ENCODE results near the genes GPR6 and SLC16A10.

GRCh38 chr6:108590666-108591904 is 30.4 kb downstream of the FOXO3 start:
- PRO-cap, 2 experiments = peak in 1 of 2 experiments; most common plus-strand start chr6:108591558 (in 1)
- RAMPAGE, long total RNA, 5 experiments = no peak in any of the 5 experiments

DNA sequence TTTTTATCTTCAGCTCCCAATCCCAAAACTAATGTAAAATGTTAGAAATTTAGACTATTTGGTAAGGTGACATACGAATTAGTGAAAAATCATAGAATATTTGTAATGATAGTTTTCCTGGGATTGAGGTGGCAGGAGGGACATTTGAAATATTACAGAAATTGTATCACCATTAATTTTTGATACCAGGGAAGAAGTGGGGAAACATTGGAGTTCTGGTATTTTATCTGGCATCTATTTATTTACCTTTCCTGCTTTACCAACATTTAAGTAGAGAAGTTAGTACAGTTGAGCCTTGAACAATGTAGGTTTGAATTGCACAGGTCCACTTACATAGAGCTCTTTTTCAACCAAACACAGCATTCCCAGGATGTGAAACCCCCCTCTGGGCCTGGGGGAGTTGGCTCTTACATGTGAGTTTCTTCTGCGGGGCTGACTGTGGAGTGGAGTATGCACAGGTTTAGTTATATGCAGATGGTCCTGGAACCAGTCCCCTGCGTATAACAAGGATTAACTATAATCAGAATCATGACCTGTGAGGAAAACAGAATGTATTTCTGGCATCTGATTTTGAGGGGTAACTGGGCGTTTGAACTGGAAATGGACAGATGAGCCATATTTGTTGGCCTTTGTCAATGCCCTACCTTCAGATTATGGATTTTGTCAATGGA is 97.0 kb downstream of the FOXO3 start:
- PRO-cap, 2 experiments = no peak in any of the 2 experiments
- RAMPAGE, long total RNA, 5 experiments = no peak in any of the 5 experiments

DNA sequence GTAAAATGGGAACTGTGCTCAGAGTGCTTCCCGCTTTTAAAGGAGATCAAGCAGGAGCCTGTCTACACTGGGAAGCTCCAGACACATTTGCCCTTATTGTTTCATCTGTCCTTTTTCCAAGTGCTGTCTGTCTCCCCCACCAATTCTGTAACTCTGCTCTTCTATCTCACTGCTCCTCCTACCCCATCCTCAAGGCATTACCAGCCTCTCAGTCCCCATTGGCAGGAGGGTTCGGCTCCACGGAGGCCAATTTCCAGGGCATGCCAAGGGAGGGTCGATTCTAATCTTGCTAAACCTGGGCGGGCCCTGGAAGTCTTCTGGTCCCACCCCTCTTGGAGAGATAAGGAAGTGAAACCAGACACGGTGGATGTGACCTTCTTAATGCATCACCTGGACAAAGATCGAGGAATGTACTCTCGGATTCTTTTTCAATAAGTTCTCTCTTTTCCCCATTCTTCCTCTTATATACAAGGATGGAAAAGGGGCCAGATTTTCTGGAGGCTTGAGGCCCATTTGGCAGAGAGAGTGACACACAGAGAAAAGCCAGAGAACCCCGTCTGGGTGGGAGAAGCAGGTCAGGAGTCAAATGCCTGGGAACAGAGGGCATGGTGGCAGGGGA is 112.3 kb upstream of the ARMC2 start:
- PRO-cap, 2 experiments = no peak in any of the 2 experiments
- RAMPAGE, long total RNA, 5 experiments = no peak in any of the 5 experiments

GRCh38 chr6:108872132-108872818 is 24.1 kb downstream of the ARMC2 start:
- PRO-cap, 2 experiments = no peak in any of the 2 experiments
- RAMPAGE, long total RNA, 5 experiments = no peak in any of the 5 experiments

GRCh38 chr6:109087789-109088453 is 6.7 kb downstream of the SESN1 start:
- PRO-cap, 2 experiments = no peak in any of the 2 experiments
- RAMPAGE, long total RNA, 5 experiments = no peak in any of the 5 experiments

DNA sequence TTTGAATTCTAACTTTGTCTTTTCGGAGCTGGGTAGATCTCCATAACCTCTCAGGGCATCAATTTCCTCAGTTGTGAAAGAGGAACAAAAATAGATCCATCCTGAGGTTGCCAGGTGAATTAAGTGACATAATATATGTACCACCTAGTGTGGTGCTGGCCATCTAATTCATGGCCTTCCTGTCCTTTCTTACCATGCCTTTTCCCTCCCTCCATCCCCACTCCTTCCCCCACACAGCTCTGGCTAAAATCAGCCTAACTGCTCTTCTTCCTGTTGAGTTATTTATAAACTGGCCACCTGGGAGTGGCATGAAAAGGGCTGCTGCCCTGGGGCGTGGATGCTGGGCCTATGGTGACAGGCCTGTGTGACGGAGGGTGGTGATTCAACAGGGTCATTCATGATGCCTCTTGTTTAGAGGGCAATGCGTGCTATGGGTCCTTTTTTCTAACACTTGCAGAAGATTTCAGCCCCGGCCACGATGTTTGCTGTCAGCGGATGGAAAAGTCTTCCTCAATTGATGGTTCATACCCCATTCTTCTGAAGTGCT is 88.3 kb downstream of the CD164 start:
- PRO-cap, 2 experiments = no peak in any of the 2 experiments
- RAMPAGE, long total RNA, 5 experiments = no peak in any of the 5 experiments

- PRO-cap, 2 experiments = no peak in any of the 2 experiments
- RAMPAGE, long total RNA, 5 experiments = no peak in any of the 5 experiments
Measured at GRCh38 chr6:109318069-109318986, 63.9 kb downstream of the CD164 start.

DNA sequence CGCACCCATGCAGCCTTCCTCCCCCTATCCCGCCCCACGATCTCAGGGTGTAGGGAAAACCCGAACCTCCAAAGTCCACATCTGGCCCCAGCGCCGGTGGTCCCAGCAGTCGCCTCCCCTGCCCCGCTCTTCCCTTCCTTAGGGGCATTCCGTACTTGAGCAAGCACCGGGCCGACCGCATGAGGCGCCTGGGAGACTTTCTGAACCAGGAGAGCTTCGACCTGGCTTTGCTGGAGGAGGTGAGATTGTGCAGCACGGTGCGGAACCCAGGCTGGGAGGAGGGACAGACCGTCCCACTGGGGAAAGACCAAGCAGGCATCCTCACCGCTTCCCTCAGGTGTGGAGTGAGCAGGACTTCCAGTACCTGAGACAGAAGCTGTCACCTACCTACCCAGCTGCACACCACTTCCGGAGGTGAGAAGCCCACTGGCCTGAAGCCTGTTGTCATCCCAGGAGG is 719 bp downstream of the SMPD2 start:
- PRO-cap, 2 experiments = no peak in any of the 2 experiments
- RAMPAGE, long total RNA, 5 experiments = no peak in any of the 5 experiments

DNA sequence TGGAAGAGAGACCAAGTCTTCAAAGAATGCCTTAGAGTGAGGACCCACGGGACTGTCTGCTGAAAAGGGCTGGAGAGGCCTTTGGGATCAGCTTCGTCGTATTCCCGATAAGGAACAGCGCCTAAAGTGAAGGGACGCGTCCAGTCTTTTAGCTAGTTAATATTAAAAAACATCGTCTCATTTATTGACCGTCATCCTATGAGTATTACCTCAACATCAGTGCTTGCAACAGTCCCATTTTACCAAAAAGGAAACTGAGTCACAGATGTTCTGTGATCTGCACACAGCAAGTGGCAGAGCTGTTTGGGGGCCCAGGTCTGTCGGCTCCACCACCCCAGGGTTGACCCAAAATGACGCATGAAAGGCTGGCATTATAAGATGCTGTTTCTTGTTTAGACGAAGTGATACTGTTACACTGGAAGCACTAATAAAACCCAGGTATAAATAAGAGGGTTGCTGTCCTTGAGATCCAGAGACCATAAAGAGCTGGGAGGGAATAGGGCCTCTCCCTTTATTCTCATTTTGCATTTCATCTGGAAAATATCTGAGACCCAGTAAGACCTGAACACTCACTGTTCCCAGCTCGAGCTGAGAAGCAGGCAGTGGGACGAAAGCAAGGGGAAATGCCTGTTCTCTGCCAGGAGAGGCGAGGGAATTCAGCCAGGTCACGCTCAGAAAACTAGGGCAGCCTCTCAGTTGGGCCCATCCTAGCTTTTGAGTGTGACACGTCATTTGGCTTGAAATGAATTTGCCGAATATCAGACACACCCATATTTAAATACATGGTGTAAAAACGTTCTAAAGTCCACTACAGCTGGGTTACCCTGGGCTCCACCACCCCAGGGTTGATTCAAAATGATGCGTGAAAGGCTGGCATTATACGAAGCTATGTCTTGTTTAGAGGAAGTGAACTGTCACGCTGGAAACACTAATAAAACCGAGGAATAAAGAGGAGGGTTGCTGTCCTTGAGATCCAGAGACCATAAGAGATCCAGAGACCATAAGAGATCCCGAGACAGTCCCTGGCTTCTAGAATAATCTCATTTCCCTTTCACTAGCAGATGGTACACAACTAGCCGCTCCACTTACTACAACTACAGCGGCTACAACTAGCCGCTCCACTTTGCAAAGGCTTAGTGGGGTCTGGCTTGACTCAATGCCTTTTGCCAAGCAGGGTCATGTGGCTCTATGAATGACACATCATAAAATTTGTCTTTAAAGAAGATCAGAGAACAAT is 1.4 kb upstream of the MICAL1 start:
- PRO-cap, 2 experiments = peak in 2 of 2 experiments; most common plus-strand start position 803 of the sequence (in 2); most common minus-strand start position 625 of the sequence (in 2)
- RAMPAGE, long total RNA, 5 experiments = no peak in any of the 5 experiments

GRCh38 chr6:109472681-109473243 is 10.3 kb downstream of the ZBTB24 start:
- PRO-cap, 2 experiments = no peak in any of the 2 experiments
- RAMPAGE, long total RNA, 5 experiments = no peak in any of the 5 experiments

- PRO-cap, 2 experiments = no peak in any of the 2 experiments
- RAMPAGE, long total RNA, 5 experiments = no peak in any of the 5 experiments
Measured at GRCh38 chr6:109977909-109978565, at the start of gene GPR6. GPR6 (plus strand) TSS chr6:109978311.

DNA sequence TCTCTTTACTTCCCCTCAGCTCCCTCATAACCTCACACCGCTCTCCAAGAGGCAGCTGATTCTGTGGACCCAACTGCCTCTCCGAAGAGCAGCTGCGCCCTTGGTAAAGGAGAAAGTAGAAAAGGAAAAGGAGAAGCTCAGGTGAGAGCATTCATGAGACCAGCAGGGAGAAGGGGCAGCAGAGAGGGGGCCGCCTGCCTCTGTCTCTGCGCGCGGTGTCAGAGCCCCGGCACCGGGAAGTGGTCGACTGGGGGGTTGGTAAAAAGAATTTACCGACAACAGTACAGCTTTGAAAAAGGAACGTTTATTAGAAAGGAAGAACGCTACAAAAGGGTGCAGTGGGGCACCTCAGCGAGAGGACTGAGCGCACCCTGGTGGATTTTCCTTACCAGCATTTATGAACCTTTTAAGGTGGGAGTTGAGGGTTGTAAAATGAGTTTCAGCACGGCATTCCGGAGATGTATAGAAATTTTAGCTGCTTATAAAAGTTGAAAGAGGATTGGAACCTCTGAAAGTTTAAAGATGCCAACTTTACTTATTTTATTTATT is 61.9 kb downstream of the GPR6 start:
- PRO-cap, 2 experiments = no peak in any of the 2 experiments
- RAMPAGE, long total RNA, 5 experiments = no peak in any of the 5 experiments

DNA sequence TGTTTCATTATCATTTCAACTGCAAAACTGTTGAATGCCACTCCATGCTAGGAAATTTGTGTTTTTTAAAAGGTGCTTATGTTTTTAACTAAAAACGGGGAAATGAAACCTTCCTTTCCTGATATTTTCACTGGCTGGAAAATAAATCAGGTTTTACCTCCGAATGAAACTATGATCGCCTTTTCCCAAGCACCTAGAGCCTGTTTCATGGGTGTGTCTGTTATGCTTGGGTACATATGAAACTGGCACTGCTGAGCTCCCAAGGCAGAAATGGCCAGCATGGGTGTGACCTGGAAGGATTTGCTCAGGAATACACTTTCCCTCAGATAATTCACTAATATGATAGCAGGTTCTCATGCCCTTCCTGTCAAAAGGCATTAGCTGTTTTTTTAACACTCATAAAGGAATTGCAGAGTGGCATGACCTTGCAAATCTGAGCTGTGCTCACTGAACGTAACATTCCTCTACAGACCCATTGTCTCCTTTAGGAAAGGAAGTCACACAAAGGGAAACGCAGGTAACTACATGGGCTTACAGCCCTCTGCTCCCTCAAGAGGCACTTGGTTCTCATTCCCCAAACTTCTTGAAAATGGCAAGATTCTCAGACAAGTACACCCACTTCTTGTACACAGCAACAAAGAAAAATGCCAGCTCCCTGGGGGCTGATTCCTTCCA is 72.8 kb downstream of the METTL24 start:
- PRO-cap, 2 experiments = no peak in any of the 2 experiments
- RAMPAGE, long total RNA, 5 experiments = no peak in any of the 5 experiments

GRCh38 chr6:111086924-111087929 is at the start of gene SLC16A10:
SLC16A10 (plus strand) TSS chr6:111087503.
- PRO-cap, 2 experiments = peak in 2 of 2 experiments; most common plus-strand start chr6:111087503 (in 2); most common minus-strand start chr6:111087332 (in 1)
- RAMPAGE, long total RNA, 5 experiments = no peak in any of the 5 experiments

DNA sequence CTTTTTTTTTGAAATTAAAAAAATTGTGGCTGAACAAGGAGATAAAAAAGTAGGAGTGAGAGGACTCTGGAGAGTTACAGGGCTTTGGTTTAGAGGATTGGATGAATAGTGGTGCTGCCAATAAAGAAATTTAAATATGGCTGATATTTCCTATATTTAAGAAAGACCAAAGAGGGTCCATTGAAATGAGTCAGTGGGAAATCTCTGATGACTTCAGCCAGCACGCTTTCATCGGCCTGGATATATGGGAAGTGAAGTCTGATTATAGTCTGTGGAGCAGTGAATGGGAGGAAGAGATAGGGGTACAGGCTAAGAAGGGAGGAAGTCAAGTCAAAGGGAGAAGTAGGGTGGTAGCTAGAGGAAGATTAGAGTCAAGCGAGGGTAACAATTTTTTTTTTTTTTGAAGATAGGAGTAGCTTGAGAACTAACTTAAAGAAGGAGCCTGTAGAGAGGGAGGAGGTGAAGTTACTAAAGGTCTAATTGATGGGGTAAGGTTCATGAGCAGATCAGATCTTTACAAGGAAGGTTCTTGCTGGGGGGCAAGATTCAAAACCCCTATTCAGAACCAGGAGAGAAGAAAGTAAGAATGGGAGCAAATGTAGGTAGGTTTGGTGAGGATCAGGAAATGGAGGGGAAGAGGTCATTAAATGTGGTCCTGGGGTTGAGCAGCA is 22.8 kb downstream of the SLC16A10 start:
- PRO-cap, 2 experiments = no peak in any of the 2 experiments
- RAMPAGE, long total RNA, 5 experiments = no peak in any of the 5 experiments

- PRO-cap, 2 experiments = no peak in any of the 2 experiments
- RAMPAGE, long total RNA, 5 experiments = no peak in any of the 5 experiments
Measured at GRCh38 chr6:111113497-111114651, 26.6 kb downstream of the SLC16A10 start.

- PRO-cap, 2 experiments = no peak in any of the 2 experiments
- RAMPAGE, long total RNA, 5 experiments = no peak in any of the 5 experiments
Measured at GRCh38 chr6:111400208-111400893, 82.7 kb downstream of the REV3L start.

DNA sequence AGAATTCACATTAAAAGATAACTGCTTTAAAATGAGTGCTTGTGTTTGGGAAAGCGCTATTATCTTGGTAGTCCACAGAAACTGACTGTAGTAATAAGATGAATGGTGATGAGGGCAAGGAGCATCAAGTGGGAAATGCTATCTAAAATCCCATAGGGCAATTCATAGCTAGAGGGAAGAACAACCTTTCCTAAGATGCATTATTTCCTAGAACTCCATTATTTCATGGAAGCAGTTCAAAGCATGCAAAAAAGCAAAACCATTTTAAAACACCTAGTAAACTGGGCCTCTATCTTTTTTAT is 1.6 kb downstream of the REV3L start:
- PRO-cap, 2 experiments = no peak in any of the 2 experiments
- RAMPAGE, long total RNA, 5 experiments = no peak in any of the 5 experiments

GRCh38 chr6:111487555-111488231 is 4.7 kb upstream of the REV3L start:
- PRO-cap, 2 experiments = no peak in any of the 2 experiments
- RAMPAGE, long total RNA, 5 experiments = no peak in any of the 5 experiments

- PRO-cap, 2 experiments = no peak in any of the 2 experiments
- RAMPAGE, long total RNA, 5 experiments = no peak in any of the 5 experiments
Measured at GRCh38 chr6:111503536-111504052, 20.6 kb upstream of the REV3L start.